Bronchus fibroblast of lung (primary cell): ENCODE measurements around the gene SRBD1.

DNA sequence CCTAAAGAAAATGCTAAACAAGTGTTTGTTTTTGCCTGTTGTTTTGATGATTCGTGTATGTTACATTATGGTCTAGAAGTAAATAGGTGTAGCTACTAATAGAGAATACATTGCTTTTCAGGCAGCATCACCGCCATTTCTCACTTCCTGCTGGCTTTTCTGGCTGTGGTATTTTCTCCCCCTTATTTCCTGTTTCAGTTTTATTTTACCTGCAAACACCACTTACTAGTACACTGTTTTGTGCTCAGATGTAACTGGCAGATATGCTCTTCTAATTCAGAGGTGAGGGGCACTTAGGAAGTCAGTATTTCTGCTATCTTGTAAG lies 38.1 kb upstream of the SLC3A1 start:
- RAMPAGE, long total RNA, result no peak

- RAMPAGE, long total RNA, result no peak
Observed at GRCh38 chr2:44291322-44291624, 16.0 kb downstream of the SLC3A1 start.

DNA sequence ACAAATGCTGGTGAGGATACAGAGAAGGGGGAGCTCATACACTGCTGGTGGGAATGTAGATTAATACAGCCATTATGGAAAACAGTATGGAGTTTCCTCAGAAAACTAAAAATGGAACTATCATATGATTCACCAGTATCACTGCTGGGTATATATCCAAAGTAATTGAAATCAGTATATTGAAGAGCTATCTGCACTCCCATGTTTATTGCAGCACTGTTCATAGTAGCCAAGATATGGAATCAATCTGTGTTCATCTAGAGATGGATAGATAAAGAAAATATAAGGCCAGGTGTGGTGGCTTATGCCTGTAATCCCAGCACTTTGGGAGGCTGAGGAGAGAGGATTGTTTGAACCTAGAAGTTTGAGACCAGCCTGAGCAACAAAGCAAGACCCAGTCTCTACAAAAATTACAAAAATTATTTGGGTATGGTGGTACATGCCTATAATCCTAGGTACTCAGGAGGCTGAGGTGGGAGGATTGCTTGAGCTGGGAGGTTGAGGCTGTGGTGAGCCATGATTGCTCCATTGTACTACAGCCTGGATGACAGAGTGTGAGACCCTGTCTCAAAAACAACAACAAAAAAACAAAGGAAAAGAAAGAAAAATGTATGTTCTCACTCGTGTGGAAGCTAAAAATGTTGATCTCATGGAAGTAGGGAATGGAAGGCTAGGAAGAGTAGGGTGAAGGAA lies 106.8 kb downstream of the CAMKMT start:
- RAMPAGE, long total RNA, result no peak

DNA sequence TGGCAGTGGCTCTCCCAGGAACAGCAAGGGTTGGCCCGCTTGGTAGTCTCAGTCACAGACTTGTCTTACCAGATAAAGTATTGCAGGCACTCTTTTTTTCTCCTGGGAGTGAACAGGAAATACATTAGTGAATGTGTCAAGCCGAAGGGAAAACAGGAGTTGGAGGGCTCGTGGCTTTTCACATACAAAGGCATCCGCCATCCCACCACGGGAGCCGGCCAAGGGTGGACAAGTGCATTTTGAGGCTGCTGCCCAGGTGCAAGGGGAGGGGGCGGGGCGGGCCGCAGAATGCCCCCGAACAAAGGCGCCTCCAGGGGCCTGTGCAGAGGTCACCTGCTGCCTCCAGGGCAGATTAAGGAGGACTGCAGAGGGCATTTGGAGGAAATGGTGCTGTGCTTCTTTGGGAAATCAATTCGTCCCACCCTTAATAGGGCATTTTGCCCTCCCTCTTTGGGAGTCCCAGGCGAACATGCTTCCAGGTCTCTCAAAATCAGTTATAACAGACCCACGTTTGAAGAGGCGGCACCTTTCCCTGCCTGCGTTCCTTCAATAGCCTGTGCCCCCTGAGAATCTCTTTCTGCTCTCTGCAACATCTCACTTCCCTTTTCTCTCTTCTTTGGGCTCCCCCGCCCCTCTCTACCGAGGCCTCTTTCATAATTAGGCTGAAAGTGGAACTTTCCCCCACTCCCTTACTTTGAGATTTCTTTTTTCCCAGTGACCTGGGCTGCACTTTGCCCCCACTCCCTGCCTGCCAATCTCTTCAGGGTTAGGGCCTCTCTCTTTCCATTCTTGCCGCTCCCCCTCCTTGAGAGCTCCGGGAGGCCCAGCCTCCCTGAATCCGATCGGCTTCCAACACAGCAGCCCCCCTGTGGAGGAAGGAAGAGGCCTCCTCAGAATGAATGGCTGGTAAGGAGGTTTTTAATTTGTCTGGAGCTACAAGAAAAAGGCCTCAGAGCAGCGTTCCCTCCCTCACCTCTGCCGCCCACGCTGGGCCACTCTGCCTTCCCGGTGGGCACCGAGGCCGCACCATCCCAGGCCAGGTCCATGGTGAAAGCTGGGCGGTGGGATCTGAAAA lies 162.9 kb upstream of the SIX3 start:
- RAMPAGE, long total RNA, result no peak

DNA sequence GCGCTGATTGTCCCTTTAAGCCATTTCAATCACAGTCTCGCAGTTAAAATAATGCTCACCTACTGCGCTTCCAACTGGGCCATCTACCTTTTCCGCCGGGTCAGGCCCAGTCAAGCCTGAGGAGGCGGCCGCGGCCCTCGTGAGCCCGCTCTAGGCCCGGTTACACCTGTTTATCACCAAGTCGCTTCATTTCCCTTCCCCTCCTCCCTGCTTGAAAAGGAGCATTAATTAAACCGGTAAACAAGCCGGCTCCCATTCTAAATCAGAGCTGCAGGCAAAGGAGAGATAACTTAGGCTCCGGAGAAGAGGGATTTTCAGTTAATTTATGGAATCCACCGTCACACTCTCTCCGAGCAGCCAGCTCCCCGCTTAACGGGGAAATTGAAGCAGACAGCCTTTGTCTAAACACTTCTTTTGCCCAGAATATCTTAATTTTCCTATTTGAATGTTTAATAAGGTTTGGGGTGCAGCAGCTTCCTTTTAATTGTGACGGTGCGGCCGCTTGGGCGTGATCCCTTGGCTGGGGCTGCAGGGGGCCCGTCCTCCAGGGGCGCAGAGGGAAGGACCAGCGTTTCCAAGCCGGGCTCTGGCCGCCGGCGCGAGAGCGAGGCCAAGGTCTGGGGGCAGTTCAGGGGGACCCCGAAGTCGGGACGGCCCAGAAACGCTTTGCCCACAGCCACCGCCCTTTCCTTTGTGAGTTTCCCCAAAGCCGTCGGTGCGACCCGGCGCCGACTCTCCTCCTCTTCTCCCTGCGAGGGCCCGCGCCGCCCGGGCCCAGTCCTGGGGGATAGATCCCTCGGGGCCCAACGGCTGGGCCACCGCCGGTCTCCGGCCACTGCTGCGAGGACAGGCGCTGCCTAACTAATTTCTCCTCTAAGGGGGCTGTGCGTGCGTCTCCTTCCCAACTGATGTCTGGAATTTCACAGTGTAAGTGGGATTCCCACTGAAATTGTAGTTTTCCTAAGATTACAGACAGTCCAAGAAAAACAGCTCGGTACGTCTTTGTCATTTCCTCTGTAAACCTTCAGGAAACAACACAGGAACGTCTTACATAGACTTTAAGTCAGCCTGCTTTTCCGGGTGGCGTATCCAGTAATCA lies 139.8 kb upstream of the SIX3 start:
- RAMPAGE, long total RNA, result no peak

DNA sequence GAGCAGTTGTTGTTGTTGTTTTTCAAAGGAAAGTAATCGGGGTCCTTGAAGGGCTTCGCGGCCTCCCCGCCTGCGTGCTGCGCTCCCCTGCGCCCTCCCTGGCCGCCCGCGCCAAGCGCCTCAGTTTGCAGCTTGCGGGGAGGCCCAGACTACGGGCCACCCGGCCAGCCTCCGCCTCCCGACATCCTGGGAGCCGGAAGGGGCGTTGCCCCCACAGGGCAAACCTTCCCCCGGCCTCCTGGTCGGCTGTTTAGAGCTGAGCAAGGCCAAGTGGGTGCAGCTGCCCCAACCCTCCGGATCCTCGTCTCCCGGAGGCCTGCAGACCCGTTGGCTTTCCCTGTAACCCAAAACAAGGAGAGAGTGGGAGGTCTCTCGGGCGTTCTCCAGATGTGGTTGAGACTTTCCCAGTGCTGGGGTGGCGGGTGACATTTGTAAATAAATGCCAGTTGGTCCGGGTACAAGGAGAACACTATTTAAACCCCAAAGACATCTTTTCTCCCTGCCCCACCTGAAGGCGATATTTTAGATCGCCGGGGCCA lies 3.7 kb upstream of the SIX3 start:
- RAMPAGE, long total RNA, result no peak

GRCh38 chr2:44944644-44944993 lies 3.1 kb downstream of the SIX3 start:
- RAMPAGE, long total RNA, result no peak

DNA sequence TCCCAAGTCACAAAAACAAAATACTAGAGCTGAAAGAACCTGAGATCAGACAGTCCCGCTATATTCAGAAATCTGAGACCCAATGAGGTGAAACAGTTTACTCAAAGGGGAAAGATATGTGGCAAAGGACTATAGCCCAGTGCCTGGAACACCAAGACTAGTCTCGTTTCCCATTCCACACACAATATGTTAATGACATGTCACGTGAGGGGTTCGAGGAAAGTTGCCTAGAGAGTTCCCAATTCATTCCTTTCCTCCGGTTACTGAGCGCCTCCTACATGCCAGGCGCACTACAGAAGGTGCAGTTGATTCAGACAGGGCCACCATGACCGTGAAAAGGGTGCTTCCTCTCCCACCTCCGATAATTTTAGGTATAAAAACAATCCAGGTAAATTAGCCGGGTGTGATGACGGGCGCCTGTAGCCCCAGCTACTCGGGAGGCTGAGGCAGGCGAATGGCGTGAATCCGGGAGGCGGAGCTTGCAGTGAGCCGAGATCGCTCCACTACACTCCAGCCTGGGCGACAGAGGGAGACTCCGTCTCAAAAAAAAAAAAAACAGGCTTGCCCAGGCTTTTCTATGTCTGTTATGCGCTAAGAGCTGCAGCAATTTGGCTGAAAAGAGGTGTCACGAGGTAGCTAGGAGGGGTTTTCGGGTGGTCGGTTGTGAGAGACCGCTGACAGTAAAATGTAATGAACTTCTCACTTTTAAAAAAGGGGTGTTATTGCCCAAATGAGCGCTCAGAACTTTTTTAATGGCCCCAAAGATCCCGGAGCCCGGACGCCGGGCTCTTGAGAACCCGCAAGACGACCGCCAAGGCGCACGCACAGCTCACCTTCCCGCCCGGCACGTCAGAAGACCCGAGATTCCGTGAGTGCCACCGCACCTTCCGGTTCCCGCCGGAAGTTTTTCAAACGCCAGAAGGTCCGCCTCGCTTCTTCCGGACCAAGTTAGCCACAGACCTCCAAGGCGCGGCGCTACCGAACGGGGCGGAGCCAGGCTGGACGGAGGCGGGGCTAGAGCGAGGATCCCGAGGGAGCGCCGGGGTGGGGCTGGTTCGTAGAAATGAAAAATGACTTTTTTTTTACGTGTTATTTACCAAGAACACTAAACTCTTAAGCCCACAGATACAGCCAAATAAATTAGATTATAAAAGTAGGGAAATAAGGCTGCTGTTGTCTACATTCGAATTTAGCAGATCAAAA lies at the start of gene SRBD1:
Gene SRBD1 (minus strand): TSS at position 882 of the 1,203 bp plus-strand sequence.
- RAMPAGE, long total RNA, result start-site peak on the minus strand centred at position 875 of the sequence, 30 bp wide, 477 and 489 reads in 2 replicates

DNA sequence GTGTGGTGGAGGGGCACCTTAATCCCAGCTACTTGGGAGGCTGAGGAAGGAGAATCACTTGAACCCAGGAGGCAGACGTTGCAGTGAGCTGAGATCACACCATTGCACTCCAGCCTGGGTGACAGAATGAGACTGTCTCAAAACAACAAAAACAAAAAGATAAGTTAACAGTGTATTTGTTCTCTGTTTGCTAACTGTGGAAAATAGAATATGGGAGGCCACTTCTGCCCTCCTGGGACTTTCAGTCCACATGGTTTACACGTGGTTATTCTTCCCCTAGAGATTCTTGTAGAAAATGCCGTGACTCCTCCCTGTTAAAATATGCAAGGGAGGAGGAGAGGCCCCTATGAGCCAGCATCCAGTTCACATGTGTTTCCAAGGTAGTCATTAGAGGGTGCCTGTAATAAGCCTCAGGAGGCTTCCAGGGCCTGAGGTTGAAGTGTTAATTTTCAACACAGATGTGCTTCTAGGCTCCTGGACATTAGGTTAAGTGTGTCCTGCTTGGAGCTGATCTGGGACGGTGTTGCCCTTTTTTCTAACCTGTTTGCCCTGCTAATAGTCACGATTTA lies 71.6 kb downstream of the PRKCE start:
- RAMPAGE, long total RNA, result no peak

- RAMPAGE, long total RNA, result no peak
Observed at GRCh38 chr2:45833651-45834345, 182.3 kb downstream of the PRKCE start.

DNA sequence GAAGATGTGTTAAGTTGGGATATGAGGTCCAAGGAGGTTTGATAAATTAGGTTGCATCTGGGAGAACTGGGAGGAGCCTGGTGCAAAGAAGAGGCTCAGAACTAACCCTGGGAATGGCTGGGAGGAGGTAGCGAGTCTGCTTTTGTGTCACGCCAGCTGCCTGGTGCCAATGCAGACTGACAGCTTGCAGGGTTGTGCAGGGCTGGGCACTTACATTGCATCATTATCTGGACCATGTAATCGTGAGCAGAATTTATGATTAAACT lies 187.9 kb downstream of the PRKCE start:
- RAMPAGE, long total RNA, result no peak

GRCh38 chr2:45962540-45963032 lies 311.1 kb downstream of the PRKCE start:
- RAMPAGE, long total RNA, result no peak

GRCh38 chr2:46096148-46096793 lies 200.9 kb upstream of the EPAS1 start:
- RAMPAGE, long total RNA, result no peak

DNA sequence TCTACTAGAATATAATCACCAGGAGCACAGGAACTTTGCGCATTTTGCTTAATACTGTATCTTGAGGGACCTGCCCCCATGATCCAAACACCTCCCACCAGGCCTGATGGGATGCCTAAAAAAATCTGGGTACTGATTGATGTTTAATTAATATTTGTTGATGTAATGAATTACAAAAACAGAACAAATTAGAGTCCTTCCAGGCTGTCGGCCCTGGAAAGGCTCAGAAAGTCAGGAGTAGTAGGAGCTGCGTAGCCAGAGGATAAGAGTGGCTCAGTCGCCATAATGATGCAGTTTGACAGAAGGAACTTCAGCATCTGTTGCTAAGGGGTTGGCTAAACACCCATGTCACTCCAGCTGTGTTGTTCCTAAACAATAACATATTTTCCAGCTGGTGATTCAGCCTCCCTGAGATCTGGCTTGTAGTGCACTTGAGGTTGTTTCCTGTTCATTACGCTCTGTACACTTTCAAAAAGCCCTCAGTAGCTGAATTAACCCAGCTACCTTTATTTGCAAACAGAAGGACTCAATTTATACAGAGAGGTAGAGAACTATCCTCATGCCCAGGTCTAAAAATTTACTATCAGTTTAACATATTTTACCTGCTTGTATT lies 39.8 kb upstream of the EPAS1 start:
- RAMPAGE, long total RNA, result no peak

GRCh38 chr2:46259278-46259900 lies 37.8 kb upstream of the EPAS1 start:
- RAMPAGE, long total RNA, result no peak

- RAMPAGE, long total RNA, result no peak
Observed at GRCh38 chr2:46332580-46333411, 35.6 kb downstream of the EPAS1 start.

GRCh38 chr2:46350322-46350833 lies 53.2 kb downstream of the EPAS1 start:
- RAMPAGE, long total RNA, result no peak

DNA sequence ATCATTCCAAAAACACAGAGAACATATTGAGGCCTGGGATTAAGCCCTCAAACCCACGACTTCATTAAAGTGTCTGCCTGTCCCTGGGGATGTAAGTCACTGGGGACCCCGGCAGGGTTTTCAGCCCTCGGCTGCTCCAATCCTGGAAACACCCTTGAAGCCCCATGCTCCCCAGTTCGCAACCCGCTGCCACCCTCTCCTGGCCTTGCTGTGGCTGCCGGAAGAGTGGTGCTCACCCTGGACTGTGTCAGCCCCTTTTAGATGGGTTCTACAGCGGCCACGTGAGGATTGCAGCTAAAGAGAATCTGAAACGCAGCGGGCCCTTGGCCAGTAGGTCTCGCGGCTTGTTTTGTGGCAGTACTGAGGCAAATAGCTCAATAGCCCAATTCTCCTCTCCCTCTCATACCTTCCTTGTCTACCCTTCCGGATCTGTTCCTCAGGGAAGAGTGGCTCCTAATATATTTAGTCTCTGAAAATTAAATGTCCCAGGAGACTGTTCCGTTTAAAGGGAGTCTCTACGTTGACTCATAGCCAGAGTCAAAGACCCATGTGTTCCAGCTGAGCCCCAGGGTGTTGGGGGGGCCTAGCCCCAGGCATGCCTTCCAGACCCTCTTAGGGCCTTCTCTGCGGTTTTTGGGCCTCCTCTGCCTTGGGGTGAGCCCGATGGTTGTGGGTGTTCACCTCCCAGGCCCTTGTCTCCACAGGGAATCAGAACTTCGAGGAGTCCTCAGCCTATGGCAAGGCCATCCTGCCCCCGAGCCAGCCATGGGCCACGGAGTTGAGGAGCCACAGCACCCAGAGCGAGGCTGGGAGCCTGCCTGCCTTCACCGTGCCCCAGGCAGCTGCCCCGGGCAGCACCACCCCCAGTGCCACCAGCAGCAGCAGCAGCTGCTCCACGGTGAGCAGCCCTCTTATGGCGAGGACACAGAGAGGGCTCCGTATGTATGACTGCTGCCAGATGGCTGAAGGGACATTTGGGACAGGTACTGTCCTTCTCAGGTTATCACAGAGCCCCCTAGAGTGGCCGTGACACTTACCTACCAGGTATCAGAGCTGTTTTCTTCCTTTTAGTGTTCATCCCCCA lies 80.3 kb downstream of the EPAS1 start:
- RAMPAGE, long total RNA, result no peak

DNA sequence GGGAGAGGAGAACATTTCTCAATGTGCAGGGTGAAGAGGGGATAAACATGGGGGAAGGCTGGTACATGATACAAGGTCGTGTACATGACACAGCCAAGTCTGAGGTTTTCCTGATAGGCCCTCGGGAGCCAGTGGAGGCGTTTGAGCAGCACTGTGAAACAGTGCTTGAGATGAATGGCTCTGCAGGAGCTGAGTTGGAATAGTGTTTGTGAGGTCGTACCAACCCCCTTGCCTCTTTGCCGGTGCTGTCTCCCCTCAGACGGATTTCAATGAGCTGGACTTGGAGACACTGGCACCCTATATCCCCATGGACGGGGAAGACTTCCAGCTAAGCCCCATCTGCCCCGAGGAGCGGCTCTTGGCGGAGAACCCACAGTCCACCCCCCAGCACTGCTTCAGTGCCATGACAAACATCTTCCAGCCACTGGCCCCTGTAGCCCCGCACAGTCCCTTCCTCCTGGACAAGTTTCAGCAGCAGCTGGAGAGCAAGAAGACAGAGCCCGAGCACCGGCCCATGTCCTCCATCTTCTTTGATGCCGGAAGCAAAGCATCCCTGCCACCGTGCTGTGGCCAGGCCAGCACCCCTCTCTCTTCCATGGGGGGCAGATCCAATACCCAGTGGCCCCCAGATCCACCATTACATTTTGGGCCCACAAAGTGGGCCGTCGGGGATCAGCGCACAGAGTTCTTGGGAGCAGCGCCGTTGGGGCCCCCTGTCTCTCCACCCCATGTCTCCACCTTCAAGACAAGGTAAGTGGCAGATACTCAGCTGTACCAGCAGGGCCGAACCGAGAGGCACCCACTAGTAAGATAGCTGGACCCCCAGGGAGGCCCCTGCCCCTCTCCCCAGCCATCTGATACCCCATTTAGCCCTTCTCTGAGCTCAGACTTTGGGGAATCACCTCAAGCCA lies 83.0 kb downstream of the EPAS1 start:
- RAMPAGE, long total RNA, result no peak

DNA sequence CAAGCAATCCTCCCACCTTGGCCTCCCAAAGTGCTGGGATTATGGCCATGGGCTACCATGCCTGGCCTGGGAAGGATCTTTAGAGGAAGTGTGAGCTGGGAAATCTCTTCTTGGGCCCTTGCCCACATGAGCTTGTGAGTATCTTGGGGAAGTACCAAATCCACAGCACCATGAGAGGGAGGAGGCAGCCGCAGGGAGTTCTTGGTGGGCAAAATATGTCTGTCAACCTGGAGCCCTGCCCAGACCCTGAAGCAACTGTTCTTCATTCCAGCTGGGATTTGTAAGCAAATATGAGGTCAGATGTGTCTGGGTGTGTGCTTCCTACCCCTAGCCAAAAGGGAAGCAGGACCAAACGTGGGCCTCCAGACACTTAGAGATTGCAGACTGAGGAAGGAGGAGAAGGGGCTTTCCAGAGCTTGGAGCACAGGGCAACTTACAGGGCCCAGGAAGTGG lies 21.1 kb upstream of the RHOQ start:
- RAMPAGE, long total RNA, result no peak